Ascending aorta (tissue), 1 donor: ENCODE measurements around the genes PSMD7 and WDR59.

- PRO-cap: unidirectional peak, plus-strand start at chr16:73047529; bidirectional peak, plus-strand start at chr16:73047686, minus-strand start at chr16:73047672
These were observed 612 bp downstream of the ZFHX3 start for GRCh38 chr16:73047149-73047882.

GRCh38 chr16:73143853-73144600 is 96.1 kb upstream of the ZFHX3 start:
- PRO-cap: no peak

DNA sequence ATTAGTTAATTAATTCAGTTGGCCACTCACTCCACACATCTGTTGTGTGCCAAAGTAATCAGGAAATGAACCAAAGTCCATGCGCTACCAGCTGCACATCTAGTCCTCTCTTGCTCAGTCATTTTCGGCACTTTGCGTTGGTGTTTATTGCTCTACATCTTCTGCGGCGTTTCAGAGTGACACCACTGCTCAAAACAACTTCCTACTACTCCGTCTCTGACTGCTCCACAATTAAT is 101.4 kb upstream of the ZFHX3 start:
- PRO-cap: no peak

DNA sequence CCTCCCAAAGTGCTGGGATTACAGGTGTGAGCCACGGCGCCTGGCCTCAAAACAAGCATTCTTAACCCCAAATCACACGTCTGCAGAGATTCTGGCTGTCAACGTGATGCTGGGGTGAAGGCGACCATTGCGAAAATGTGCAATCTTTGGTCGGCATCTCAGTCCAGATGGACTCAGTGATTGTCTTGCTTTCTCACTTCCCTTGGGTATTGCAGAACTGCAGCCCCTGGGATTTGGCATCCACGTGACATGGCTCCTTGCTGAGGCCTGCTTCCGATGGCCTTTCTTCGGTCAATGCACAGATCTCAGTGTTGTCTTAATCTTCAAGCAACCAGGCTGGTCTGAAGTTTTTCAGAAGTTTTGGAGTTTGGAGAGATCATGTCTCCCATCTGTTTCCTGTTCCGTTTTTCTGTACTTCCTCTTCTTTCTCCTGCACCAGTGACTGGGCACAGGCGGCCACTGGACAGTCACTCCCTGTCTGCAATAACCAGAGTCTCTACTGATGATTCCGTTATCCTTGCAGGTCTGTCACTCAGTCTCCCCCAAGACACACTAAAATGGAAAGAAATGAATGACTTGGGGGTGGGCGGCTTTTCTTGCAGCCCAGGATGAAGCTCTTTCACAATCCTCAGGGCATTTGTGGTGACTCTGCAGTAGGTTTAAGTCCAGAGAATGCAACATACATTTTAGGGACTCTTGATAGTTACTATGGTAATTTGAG is 106.2 kb upstream of the ZFHX3 start:
- PRO-cap: no peak

- PRO-cap: no peak
These were observed 376.8 kb upstream of the ZFHX3 start for GRCh38 chr16:73424752-73425166.

DNA sequence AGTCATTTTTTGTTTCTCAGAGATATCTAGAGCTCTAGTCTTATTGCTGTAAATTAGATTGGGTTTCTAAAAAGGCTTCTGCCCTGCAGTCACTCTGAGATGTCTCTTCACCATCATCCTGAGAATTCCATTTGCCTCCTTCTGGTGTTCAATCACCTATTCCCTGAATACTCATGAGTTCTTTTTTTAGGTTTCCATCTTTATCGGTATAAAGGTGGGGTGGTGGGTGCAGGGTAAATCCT is 511.3 kb upstream of the PSMD7 start:
- PRO-cap: no peak

- PRO-cap: no peak
These were observed 447.6 kb upstream of the PSMD7 start for GRCh38 chr16:73848862-73849640.

- PRO-cap: bidirectional peak, plus-strand start at chr16:74296816, minus-strand start at chr16:74296721
These were observed at the start of gene PSMD7 for GRCh38 chr16:74296024-74296931. PSMD7 (plus strand) TSS chr16:74296814.

DNA sequence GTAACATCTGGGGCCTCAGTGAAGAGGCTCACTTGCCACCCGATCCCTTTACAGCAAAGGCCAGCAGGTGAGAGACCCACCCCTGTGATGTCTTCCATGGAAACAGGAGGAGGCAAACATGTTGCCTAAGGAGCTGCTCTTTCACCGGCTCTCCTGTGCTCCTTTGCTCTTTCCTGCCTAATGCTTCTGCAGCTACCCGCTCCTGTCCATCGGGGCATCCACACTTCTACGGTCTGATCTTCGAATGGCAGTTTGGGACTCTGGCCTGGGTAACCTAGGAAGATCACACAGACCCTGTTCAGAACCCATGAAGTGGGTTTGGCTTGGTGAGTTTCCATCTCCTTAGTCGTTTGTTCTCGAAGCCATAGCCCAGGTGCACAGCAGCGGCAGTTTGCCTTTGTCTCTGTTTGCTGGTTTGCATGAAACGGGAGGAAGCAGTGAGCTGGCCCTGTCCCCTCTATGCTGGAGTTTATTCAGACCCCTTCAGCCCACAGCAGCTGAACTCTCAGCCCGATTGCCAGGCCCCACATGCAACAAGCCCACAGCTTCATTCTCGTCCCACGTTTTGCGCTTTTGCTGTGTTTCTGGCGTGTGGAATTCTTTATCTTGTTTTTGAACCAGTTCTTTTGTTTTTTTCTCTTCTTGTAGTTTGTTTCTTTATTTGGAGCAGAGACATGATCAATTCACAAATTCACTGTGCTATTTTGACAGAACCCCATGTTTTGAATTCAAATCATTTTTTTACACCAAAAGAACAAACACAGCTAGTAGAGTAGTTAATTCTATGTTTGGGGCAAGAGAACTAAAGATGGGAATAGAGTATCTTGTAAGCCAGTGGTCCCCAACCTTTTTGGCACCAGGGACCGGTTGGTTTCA is 29.1 kb downstream of the PSMD7 start:
- PRO-cap: no peak

- PRO-cap: no peak
These were observed 35.9 kb downstream of the GLG1 start for GRCh38 chr16:74570841-74571609.

DNA sequence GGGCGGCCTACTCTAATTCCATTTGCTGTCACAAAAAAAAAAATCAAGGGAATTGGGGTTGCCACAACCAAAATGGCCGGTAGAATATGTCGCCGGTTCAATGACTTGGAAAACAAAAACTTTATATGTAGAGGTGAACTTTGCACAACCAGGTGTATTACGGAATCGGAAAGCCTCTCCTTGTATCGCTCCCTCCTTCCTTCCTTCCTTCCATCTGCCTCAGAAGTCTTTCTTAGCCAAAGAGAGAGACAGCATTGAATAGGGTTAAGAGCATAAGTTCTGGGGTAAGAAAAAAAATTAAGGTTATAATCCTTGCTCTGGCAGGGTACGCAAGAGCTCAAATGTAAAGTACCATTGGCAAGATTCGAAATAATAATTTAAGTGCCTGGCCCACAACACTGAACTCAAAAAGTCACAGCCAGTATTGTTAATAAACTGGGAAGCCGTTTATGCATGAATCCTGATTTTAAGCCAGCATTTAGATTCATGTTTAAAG is 469 bp upstream of the GLG1 start:
- PRO-cap: no peak

DNA sequence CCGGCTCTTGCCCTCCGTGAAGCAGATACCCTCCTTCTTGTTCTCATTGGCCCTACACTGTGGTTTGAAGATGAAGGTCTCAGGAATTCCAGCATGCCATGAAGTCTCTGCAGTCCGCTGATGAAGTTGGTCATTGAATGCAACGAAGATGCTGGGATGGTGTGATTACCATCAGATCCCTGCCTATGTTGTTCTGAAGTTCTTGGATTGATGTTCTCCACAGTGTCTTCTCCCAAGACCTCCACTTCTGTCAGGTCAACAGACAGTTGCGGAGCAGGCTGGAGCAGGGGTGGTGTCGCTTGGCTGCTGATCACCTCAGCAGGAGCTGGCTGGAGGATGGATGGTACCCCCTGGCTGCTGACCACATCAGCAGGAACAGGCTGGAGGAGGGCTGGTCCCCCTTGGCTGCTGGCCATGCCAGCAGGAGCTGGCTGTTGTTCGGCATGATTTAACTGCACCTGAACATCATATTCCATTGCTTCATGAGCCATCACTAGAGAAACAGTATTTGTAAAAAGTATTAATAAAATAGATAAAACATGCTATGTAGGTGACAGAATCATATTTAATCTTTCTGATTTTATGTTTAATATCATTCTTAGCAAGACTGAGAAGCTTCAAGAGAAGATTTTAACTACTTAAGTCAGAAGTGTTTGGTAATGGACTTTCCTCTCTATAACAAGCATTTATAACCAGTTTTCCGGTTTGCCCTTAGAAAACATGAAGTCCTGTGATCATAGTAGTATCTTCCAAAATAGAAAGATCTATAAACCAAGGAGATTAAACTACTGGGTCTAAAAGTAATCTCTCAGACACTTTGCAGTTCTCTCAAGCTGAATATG is 5.5 kb downstream of the RFWD3 start:
- PRO-cap: no peak

- PRO-cap: no peak
These were observed 35.8 kb downstream of the FA2H start for GRCh38 chr16:74738809-74739283.

GRCh38 chr16:74874198-74874722 is 99.6 kb upstream of the FA2H start:
- PRO-cap: no peak

- PRO-cap: no peak
These were observed 67.1 kb downstream of the WDR59 start for GRCh38 chr16:74917874-74918250.

DNA sequence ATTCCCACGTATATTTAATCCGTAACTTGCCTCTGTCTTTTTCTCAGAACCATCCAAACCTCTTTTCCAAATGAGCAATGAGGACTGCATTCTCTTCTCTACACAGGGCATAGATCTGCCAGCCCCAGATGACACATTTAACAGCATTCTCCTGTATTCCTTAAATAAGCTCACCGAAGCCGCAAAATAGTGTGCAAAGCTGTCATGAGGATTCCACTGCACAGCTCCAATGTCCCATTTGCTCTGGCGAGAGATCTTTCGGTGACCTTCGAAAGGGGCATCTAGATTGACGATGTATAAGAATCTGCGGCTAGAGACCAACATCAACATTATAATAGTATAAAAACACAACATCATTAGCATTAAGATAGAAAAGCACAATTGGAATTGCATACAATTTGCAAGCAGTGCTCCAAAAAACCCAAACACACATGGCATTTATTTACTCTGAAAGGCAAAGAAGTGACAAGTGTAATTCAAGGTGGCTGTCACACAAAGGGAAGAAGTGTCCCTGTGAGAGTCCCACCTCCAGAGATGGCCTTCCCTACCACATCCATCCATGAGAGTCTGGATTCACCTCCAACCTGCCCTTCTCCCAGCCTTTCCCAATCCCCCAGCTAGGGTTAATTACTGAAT is 28.5 kb downstream of the WDR59 start:
- PRO-cap: no peak

DNA sequence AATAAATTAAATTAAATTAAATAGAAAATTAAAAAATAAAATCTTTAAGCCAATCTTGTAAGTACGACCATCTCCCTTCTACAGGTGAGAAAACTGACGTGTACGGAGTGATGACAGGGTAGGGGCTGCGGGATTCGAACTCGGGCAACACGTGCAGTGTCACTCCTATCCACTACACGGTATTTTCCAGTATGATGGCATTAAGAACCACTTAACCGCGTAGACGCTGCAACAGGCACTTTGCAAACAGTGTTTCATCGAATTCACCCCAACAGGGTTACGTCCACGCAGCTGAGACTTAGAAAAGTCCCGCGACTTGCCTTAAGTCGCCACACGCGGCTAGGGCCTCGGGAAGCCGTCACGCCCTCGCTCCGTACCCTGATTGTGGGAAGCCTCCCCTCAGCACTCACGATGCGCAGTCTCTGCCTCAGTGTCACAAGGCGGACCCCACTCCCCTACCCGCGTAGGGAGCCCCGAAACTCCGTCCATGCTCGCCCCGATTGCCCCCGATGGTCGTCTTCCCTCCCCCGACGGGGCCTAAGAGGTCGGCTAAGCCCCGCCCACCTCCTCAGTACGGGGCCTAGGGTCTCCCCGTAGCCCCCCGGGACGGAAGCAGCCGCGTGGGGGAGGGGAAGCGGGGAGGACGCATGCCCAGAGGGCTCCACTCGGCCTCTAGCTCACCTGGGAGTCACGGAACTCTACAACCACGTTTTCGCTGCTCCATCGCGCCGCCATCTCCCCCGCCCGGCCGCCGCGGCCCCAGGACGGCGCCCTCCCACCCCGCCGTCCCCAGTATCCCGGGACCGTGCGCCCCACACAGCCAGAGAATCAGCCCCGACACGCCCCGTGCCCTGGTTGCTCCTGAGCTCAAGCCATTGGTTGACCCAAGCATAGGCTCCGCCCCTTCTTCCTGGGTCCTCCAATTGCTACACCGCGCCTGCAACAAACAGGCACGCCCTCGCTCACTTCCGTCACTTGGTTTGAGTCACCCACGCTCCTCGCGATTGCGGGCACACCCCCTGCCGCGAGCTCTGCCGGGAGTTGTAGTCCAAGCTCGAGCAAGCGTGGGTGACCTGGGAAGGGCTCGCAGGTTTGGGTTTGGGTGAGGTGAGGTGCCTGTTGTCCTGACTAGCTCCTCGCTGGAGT is at the start of gene WDR59:
TSS of gene WDR59 (minus strand) at position 841 of the 1,146 bp plus-strand sequence.
- PRO-cap: unidirectional peak, minus-strand start at position 788 of the sequence

DNA sequence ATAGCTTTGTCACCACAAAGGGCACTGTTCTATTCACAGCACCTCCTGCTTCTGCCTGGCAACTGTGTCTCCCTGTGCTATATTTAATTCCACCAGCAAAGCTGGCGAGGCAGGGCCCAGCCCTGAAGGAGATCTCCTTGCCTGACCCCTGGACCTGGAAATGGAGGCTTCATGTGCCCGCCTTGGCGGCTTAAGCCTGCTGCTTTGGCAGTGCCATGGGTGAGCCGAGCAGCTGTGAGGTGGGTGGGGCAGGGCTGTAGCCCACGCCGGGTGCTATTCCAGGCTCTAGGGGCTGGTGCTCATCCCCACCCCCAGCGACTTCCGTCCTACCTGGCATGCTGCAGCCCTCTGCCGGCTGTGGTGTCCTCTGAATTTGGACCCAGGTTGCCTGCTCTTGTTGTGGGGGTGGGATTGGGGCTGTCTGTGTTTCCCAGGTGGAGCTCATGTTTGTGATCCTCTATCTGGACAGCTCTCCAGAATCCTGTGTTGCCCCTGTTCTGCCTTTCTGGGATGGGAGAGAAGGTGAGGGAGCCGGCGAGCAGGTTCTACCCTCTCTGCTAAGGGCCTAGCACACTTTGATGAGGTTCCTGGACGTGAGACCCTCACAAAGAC is 6.6 kb downstream of the LDHD start:
- PRO-cap: no peak

- PRO-cap: no peak
These were observed 970 bp downstream of the CTRB1 start for GRCh38 chr16:75219766-75220150.

DNA sequence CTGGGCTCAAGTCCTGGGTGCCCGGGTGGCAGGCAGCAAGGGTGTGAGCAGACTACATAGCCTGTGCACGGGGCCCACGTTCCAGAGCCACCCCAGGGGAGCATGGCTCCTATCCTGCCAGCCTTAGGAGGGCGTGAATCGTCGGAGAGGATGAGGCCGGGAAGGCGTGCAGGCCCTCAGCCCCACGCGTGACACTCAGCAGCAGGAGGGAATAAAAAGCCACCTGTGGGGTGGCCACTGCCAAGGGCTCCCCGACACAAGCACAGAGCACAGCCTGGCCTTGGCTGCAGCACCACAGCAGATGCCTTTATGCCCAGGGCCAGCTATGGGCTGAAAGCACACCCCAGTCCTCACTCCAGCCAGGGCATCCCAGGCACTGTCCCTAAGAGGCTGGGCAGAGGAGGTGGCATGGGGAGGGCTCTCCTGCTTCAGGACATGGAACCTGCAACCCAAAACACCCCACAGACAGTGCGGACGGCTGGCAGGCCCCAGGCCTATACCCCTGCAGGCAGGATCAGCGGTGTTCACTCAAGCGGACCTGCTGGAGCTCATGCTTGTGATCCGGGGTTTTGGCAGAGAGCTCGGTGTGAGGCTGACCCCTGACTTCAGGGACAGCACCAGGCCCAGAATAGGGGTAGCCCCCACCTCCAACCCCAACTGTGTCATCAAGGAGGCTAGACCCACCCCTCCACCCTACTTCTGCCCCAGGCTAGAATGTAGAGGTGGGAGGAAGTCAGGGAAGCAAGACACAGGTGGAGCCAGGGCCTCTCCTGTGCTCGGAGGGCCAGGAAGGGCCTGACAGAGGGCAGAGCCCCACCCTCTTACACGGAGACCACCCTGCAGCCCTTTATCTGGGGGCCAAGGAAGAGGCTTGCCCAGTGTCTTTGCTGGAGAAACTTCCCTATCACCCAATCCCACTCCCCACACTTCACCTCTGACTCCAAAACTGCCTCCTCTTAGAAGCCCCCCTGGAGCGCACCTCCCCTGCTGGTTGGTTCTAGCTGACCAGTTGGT is 2.5 kb downstream of the BCAR1 start:
- PRO-cap: no peak